Esophagus muscularis mucosa (tissue), 4 donors: ENCODE results near the gene TPTE2.

DNA sequence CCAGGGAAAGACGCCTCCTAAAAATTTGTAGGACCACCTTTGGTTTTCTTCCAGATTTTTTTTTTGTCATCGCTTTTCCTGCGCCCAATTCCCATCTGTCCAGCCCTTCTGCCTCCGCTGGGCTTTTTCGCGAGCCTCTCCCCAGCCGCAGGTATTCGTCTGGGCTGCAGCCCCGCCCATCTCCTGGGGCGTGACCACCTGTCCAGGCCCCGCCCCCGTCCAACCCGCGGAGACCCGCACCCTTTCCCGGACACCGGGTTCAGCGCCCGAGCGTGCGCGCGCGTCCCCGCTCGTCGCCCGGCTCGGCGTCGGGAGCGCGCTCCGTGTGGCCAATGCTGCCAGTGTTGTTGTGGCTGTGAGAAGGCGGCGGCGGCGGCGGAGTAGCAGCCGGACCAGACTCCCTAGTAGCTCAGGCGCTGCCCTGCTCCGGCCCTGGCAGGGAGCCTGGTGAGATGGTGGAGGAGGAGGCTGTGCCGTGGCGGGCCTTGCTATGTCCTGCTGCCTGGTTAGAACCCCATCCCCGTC is 553.3 kb downstream of the TUBA3C start:
- PRO-cap = no peak
- RAMPAGE, long total RNA, 4 experiments = no peak in any of the 4 experiments

GRCh38 chr13:19118450-19118772 is 63.2 kb downstream of the TUBA3C start:
- PRO-cap = no peak
- RAMPAGE, long total RNA, 4 experiments = no peak in any of the 4 experiments

GRCh38 chr13:19239423-19239828 is 57.8 kb upstream of the TUBA3C start:
- PRO-cap = no peak
- RAMPAGE, long total RNA, 4 experiments = no peak in any of the 4 experiments

GRCh38 chr13:19344588-19345423 is 163.2 kb upstream of the TUBA3C start:
- PRO-cap = no peak
- RAMPAGE, long total RNA, 4 experiments = no peak in any of the 4 experiments

GRCh38 chr13:19561264-19561875 is at the start of gene TPTE2:
TPTE2 (minus strand) TSS chr13:19561532.
- PRO-cap = no peak
- RAMPAGE, long total RNA, 4 experiments = no peak in any of the 4 experiments

- PRO-cap = unidirectional peak, minus-strand start at chr13:19634243
- RAMPAGE, long total RNA, 4 experiments = no peak in any of the 4 experiments
These were observed 482 bp downstream of the MPHOSPH8 start for GRCh38 chr13:19633878-19634403.

GRCh38 chr13:19692711-19693476 is 59.4 kb downstream of the MPHOSPH8 start:
- PRO-cap = no peak
- RAMPAGE, long total RNA, 4 experiments = no peak in any of the 4 experiments

- PRO-cap = no peak
- RAMPAGE, long total RNA, 4 experiments = no peak in any of the 4 experiments
These were observed 31.5 kb downstream of the PSPC1 start for GRCh38 chr13:19751220-19751584.

DNA sequence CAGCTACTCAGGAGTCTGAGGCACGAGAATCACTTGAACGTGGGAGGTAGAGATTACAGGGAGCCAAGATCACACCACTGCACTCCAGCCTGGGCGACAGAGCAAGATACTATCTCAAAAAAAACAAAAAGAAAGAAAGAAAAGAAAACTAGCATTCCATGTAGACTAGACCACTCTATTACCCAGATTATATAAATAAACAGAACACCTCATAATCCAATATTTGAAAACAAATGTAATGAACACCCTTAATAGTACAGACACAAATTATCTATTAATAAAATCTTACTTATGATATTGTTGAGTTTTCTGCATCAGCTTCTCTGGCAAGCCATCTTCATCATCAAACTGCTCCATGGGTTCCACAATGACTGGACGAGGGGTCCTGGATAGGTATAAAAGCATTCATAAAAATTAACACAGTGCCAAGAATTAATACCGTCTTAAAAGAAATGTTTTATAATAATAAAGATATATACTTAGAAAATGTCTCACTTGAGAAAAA is 23.7 kb downstream of the PSPC1 start:
- PRO-cap = no peak
- RAMPAGE, long total RNA, 4 experiments = start-site peak on the minus strand in 1 of 4 experiments, centred at position 332 of the sequence, 24 reads per replicate

- PRO-cap = no peak
- RAMPAGE, long total RNA, 4 experiments = no peak in any of the 4 experiments
These were observed 1.5 kb downstream of the ZMYM5 start for GRCh38 chr13:19862019-19862310.

DNA sequence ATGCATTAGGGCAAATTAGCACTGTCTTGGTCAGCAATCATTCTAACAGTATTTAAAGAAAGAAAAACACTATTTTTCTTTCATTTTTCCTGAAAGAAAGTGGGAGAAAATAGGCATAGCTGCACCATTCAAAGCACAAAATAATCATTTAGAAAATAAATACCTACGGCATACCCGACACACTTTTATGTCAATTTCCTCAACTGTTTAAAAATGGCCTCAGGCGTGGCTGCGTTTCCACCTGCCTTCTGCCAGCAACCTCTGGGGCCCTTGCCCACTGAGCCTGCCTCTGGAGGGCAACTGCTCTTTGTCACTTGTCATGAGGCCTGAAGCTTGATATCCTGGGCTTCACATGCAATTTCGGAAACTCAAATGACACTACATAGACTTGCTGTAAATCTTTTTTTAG is 19.8 kb downstream of the GJA3 start:
- PRO-cap = no peak
- RAMPAGE, long total RNA, 4 experiments = no peak in any of the 4 experiments

GRCh38 chr13:20141475-20141830 is 19.4 kb downstream of the GJA3 start:
- PRO-cap = no peak
- RAMPAGE, long total RNA, 4 experiments = no peak in any of the 4 experiments

GRCh38 chr13:20177002-20177604 is 15.6 kb downstream of the GJB2 start:
- PRO-cap = no peak
- RAMPAGE, long total RNA, 4 experiments = no peak in any of the 4 experiments

DNA sequence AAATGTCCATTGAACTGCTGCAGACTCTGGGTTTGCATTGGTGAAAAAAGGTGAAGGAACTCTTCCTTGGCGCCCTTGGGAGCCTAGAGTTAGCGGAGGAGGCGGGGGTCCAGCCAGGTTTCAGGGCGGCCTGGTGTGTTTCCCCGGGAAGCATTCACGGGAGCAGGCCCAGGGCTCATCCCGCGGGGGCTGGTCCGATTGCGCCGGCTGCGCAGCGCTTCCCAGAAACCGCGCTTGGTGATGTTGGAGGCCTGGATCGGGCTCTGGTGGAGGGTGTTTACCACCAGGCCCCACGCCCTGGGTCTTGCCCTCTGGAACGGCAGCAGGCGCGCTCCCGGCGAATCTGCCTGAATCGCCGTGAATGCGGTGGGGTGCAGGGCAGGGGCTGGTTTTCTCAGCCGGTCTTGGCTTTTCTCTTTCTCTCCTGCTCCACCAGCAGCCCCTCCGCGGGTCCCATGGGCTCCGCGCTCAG is 69.2 kb upstream of the GJB6 start:
- PRO-cap = no peak
- RAMPAGE, long total RNA, 4 experiments = no peak in any of the 4 experiments

DNA sequence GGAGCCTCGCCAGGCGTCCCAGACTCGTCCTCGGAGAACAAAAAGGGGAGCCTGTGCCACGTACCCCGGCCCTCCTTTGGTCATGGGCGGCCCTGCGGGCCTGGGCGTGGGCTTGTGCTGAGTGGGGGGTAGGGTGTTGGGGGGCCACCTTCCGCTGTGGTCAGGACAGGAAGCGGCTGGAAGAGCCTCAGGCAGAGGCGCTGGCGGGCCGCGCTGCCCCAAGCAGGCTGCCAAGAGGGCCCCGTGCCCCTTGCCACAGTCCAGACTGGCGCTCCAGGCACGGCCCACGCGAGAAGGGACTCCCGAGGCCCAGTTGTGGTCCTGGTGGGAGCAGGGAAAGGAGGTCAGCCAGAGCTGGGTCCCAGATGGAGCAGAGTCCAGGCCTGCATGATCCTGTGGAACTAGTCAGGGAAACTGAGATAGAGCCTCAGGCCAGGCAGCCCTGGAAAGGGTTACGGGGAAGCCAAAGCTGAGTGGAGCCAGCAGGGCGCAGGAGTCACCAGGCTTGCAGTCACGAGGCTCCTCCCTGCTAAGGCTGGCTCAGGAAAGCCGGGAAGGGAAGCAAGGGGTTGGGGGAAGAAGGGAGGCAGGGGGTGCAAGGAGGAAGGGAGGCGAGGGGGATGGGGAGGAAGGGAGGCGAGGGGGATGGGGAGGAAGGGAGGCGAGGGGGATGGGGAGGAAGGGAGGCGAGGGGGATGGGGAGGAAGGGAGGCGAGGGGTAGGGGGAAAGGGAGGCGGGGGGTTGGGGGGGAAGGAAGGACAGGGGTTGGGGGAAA is 135.0 kb downstream of the CRYL1 start:
- PRO-cap = no peak
- RAMPAGE, long total RNA, 4 experiments = no peak in any of the 4 experiments

DNA sequence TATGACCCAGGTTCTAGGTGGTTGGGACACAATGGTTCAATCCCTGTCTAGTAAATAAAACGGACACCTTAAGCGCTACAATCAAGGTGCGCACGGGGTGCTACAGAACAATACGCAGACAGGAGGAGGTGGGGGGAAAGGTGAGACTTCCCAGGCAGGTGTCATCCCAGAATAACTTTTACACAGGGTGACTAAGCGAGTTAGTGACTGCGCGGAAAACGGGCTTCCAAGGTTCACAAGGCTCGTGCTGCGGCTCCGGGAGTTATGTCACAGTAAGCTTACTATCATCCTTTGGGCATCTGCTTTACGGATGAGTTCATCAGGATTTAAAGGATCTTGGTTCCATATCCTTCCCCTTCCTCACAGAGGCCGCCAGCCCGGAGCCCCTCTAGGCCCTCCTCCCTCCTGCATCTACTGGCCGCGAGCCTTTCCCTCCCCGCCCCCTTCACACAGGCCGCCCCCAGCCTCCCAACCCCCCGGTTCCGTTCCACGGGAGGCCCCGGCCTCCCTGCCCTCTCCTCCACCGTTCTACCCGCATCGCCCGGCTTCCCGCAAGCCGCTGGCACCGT is 479 bp upstream of the IFT88 start:
- PRO-cap = unidirectional peak, plus-strand start at position 203 of the sequence
- RAMPAGE, long total RNA, 4 experiments = no peak in any of the 4 experiments

- PRO-cap = no peak
- RAMPAGE, long total RNA, 4 experiments = no peak in any of the 4 experiments
These were observed 13.3 kb downstream of the IL17D start for GRCh38 chr13:20716674-20717415.

- PRO-cap = no peak
- RAMPAGE, long total RNA, 4 experiments = no peak in any of the 4 experiments
These were observed 40.4 kb upstream of the XPO4 start for GRCh38 chr13:20942984-20943230.

GRCh38 chr13:20987488-20988514 is 73.6 kb downstream of the LATS2 start:
- PRO-cap = no peak
- RAMPAGE, long total RNA, 4 experiments = no peak in any of the 4 experiments

DNA sequence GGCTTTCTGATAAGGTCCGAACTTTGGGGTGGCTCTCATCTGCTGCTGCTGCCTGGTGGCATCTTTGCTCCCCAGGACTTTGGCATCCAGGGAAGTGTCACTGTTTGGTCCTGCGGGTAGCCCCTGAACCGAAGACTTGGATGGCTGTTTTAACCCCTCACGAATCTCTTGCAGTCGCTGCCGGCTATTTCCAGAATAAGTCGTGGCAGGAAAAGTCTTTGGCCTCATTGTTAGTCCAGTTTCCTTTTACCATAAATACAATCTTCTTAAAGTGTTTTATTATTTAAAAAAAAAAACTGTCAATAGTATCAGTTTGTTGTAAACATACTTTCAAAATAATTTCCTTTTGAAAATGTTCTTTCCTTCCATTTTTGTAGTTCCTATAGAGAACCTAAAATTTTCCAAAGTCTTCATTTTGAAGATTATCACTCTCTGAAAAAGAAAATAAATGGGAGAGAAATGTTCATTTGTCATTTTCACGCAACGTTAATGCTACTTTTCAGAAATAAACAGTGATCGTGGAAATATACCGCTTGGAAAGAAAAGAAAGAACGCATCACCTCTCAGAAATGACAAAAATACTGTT is 15.5 kb downstream of the LATS2 start:
- PRO-cap = no peak
- RAMPAGE, long total RNA, 4 experiments = no peak in any of the 4 experiments